SK-N-MC (cell line): ENCODE data around the gene DSP.

GRCh38 chr6:7214873-7215702, 97.9 kb downstream of the SSR1 start:
- RRBS: no CpG with 5 or more reads among the region's 15 CpGs

- RRBS: 91% methylated on average over 3 of the region's 10 CpGs
These were observed 77.4 kb downstream of the SSR1 start for GRCh38 chr6:7235512-7236119.

- RRBS: no CpG with 5 or more reads among the region's 8 CpGs
These were observed 63.5 kb downstream of the SSR1 start for GRCh38 chr6:7249374-7250030.

- RRBS: no CpG with 5 or more reads among the region's 4 CpGs
These were observed 12.8 kb upstream of the DSP start for GRCh38 chr6:7528665-7529076.

DNA sequence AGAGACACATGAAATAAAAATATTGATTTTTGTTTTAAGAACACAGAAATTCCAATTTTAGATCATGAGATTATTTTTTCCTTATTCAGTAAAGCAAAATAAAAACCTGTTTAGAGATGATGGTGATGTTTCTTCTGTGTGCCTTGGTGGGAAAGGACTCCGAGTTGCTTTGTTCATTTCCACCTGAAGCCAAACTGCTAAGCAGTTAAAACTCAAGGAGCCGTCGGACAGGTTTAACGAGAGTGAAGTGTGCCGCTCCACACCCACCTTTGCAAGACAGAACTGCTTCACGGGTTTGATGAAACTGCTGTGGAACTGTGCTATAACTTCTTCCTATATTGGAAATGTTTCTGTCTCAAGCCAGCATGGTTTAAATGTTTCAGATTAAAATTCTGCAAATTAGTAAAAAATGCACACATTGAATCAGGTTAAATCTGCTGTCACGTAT, 9.3 kb upstream of the DSP start:
- RRBS: no CpG with 5 or more reads among the region's 7 CpGs

DNA sequence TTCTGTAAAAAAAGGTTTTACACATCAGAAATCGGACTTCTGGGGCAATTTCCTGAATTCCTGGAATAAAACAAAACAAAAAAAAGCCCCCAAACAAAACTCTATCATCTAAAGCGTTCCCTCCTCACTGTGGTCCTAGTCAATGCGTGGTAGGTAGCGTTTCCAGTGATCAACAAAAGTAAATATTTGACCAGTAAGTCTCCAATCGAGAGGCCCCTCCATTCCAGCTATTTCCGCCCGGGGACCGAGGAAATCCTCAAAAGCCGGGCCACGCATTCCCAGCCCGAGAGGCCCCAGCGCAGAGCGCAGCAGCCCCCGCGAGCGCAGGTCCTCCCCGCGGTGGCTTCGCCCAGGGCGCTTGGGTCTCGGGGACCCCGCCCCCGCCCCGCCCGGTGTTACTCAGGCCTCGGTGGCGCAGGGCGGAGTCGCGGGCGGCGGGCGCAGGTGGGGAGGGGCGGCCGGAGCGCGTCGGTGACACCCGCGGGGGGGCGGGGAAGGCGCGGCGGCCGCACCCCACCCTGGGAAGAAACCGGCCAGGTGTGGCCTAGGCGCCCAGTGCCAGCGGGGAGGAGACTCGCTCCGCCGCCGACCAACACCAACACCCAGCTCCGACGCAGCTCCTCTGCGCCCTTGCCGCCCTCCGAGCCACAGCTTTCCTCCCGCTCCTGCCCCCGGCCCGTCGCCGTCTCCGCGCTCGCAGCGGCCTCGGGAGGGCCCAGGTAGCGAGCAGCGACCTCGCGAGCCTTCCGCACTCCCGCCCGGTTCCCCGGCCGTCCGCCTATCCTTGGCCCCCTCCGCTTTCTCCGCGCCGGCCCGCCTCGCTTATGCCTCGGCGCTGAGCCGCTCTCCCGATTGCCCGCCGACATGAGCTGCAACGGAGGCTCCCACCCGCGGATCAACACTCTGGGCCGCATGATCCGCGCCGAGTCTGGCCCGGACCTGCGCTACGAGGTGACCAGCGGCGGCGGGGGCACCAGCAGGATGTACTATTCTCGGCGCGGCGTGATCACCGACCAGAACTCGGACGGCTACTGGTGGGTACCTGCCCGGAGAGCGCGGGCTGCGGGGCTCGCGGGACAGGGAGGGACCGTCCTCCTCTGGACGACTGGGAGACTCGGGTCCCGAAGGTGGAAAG, at the start of gene DSP:
TSS of gene DSP (plus strand) at position 620 of the 1,135 bp plus-strand sequence.
- RRBS: 2% methylated on average over 52 of the region's 119 CpGs

DNA sequence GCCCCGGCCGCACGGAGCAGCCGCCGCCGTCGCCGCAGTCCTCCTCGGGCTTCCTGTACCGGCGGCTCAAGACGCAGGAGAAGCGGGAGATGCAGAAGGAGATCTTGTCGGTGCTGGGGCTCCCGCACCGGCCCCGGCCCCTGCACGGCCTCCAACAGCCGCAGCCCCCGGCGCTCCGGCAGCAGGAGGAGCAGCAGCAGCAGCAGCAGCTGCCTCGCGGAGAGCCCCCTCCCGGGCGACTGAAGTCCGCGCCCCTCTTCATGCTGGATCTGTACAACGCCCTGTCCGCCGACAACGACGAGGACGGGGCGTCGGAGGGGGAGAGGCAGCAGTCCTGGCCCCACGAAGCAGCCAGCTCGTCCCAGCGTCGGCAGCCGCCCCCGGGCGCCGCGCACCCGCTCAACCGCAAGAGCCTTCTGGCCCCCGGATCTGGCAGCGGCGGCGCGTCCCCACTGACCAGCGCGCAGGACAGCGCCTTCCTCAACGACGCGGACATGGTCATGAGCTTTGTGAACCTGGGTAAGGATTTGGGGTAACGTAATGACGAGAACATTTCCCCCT, 1.3 kb downstream of the BMP6 start:
- RRBS: 1% methylated on average over 26 of the region's 60 CpGs

GRCh38 chr6:7879417-7879754, 31.2 kb downstream of the TXNDC5 start:
- RRBS: no CpG with 5 or more reads among the region's 7 CpGs

GRCh38 chr6:7911358-7911960, 871 bp upstream of the TXNDC5 start:
- RRBS: 74% methylated on average over 2 of the region's 17 CpGs

DNA sequence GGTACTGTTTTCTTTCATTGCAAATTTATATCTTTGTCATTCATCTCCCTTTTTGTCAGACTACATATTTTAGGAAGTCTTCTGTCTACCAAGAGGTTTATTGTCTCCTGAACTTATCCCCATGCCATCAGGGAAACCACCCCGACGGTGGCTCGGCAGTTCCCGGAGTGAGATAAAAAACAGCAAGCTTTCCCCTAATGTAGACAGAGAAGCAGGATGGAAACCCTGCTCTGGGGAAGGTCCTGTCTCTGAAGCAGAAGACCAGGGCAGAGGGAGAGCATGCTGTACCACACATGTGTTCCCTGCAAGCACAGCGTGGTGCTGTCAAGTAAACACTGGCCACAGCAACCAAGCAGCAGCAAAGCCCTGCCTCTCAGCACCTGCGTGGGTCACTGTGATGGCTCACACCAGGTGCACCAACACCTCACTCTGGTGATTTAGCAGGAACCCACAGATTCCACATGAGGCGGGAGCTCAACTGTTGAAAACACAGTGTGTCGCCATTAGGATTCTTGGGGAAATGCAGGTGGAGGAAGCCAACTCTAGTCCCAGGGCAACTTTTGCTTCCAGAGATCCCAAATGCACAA, 65.1 kb upstream of the TXNDC5 start:
- RRBS: no CpG with 5 or more reads among the region's 8 CpGs

- RRBS: no CpG with 5 or more reads among the region's 13 CpGs
These were observed 46.8 kb downstream of the BLOC1S5 start for GRCh38 chr6:8017242-8017967.

- RRBS: no CpG with 5 or more reads among the region's 2 CpGs
These were observed 16.2 kb upstream of the BLOC1S5 start for GRCh38 chr6:8080318-8080852.

DNA sequence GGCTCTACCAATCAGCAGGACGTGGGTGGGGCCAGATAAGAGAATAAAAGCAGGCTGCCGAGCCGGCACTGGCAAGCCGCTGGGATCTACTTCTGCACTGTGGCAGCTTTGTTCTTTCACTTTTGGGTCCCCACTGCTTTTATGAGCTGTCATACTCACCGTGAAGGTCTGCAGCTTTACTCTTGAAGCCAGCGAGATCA, 62.7 kb upstream of the EEF1E1 start:
- RRBS: no CpG with 5 or more reads among the region's 6 CpGs

GRCh38 chr6:8670703-8671289, 235.5 kb upstream of the SLC35B3 start:
- RRBS: no CpG with 5 or more reads among the region's 2 CpGs

DNA sequence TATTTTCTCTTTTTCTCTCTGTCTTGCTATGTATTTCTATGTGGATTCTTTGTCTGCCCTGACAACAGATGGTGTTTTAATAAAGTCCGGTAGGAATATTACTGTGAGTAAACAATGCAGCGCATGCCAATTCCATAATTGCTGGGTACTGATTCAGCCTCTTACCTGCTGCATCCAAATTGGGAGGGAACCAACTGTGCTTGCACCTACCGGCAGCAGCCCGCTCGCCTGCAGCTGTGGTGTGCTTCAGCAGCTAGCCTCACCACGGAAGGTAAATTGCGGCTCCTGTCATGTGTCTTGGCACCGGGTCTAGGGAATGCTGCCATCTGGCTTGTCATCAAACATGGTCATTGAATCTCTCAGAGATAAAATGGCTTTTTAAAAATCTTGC, 704.8 kb upstream of the SLC35B3 start:
- RRBS: no CpG with 5 or more reads among the region's 8 CpGs

DNA sequence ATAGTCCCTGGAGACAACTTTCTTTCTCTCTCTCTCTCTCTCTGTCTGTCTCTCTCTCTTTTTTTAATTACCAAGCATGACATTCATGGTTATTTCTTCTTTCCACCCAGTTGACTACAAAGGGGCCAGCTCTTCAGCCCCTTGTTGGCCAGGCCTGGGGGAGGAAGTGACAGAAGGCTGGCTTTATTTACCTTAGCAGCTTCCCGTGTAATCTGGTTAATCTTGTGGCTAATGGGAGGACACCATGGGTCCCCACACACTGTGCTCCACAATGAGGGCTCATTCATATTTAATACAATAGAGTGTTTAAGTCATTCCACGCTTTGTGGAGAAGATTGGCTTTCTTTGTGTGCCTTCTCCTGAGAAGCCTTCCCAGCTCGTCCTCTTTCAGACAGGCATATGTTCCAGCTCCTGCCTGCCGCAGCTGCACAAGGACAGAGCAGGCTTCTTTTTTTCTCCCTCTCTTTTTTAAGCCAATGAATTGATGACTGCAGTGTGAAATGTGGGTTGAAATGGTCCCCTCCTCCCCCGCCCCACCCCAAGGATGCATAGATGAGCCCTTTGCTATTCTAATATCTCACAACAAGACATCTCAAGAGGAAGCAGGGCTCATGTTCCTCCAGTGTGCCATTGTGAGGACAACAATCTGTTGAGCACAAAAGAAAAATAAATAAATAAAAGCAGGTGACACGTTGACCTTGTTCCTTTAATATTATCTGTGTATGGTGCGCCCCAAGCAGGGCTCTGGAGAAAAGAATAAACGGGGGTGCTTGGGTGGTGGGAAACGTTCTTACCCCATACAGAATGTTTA, 958.5 kb downstream of the TFAP2A start:
- RRBS: no CpG with 5 or more reads among the region's 9 CpGs

- RRBS: no CpG with 5 or more reads among the region's 3 CpGs
These were observed 932.9 kb downstream of the TFAP2A start for GRCh38 chr6:9481881-9482435.

- RRBS: no CpG with 5 or more reads among the region's 1 CpG
These were observed 273.2 kb downstream of the TFAP2A start for GRCh38 chr6:10141784-10142009.

- RRBS: no CpG with 5 or more reads among the region's 14 CpGs
These were observed 16.3 kb downstream of the TFAP2A start for GRCh38 chr6:10398486-10398963.

GRCh38 chr6:10434545-10435216, 19.8 kb upstream of the TFAP2A start:
- RRBS: no CpG with 5 or more reads among the region's 11 CpGs